ENCODE measurements around a stretch of chr21.

DNA sequence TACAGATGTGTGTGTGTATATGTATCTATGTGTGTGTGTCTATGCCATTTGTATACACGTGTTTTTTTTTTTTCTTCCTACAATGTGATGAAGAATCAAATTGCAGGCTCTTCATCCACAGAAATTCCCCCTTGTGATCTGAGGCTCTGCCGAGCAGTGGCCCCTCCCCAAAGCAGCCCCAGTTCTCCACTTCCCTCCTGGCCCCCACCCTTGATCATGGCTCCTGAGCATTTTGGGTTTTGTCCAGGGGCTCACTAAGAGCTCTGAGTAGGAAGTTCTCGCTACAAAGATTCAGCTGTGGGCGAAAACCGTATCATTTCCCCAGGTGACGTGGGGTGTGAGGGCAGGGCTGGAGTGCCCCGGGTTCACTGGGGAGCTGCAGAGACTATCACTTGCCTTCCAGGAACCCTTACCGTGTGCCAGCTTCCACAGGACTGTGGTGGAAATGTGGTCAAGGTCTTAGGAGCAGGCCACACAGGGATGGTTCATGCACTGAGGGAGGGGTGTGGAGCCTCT, 35.7 kb downstream of the RSPH1 start:
- PRO-cap, 3 experiments, result no peak in any of the 3 experiments
- RAMPAGE, long total RNA, 2 experiments, result no peak in any of the 2 experiments
- RRBS, result no CpG with 5 or more reads among the region's 8 CpGs

GRCh38 chr21:42461715-42462409, 34.2 kb downstream of the RSPH1 start:
- PRO-cap, 3 experiments, result no peak in any of the 3 experiments
- RAMPAGE, long total RNA, 2 experiments, result no peak in any of the 2 experiments
- RRBS, result no CpG with 5 or more reads among the region's 6 CpGs

DNA sequence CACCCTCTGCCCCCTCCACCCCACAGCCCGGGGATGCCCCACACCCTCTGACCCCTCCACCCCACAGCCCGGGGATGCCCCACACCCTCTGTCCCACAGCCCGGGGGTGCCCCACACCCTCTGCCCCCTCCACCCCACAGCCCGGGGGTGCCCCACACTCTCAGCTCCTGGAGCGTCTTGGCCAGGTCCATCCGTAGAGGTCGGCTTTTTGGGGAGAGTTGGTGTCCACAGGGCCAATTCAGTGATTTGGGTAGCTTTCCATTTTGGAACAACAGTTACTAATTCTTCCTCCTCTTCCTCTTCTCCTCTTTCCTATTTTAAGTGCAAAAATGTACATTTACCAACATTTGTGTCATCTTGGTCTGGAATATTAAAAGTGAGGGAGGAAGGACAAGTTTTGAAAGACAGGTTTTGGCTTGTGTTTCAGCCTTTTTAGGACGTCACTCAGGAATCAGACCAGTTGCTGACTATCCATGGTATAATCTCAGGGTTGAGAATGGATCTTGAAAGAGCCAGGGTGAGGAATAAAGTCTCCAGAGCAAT, 18.8 kb downstream of the RSPH1 start:
- PRO-cap, 3 experiments, result no peak in any of the 3 experiments
- RAMPAGE, long total RNA, 2 experiments, result no peak in any of the 2 experiments
- RRBS, result no CpG with 5 or more reads among the region's 8 CpGs

- PRO-cap, 3 experiments, result no peak in any of the 3 experiments
- RAMPAGE, long total RNA, 2 experiments, result no peak in any of the 2 experiments
- RRBS, result no CpG with 5 or more reads among the region's 7 CpGs
Observed at GRCh38 chr21:42525343-42525753, 11.7 kb downstream of the SLC37A1 start.

- PRO-cap, 3 experiments, result no peak in any of the 3 experiments
- RAMPAGE, long total RNA, 2 experiments, result no peak in any of the 2 experiments
- RRBS, result no CpG with 5 or more reads among the region's 16 CpGs
Observed at GRCh38 chr21:42535367-42535843, 21.8 kb downstream of the SLC37A1 start.

GRCh38 chr21:42593136-42593730, 60.2 kb upstream of the PDE9A start:
- PRO-cap, 3 experiments, result no peak in any of the 3 experiments
- RAMPAGE, long total RNA, 2 experiments, result no peak in any of the 2 experiments
- RRBS, result 57% methylated on average over 11 of the region's 25 CpGs

GRCh38 chr21:42593731-42594254, 59.6 kb upstream of the PDE9A start:
- PRO-cap, 3 experiments, result no peak in any of the 3 experiments
- RAMPAGE, long total RNA, 2 experiments, result no peak in any of the 2 experiments
- RRBS, result no CpG with 5 or more reads among the region's 12 CpGs

DNA sequence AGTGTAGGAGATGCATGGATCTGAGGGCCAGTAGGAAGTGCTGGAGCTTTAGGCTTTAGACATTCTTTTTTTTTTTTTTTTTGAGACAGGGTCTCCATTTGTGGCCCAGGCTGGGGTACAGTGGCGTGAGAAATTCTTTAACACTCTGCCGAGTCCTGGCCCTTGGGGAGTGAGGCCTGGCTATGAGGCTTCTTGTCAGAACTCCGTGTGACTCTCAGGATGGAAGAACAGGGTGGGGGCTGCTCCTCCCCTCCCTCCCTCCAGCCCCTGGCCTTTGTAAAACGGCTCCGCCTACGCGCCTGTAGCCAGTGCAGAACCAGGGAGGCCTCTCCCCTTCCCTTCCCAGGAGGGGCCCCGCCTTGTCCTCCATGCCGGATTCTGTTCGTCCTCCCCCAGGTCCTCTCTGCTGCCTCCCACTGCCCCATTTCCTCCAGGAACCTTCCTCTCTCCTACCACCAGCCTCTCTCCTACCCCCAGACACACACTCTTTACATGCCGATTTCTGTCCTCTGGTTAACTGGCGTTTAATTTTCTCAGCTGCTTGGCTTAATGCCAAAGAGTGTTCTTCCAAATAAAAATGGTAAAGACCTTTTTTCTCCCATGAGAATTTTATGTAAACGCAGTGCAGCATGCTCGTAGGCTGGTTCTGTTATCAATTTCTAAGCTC, 21.0 kb downstream of the PDE9A start:
- PRO-cap, 3 experiments, result peak in 3 of 3 experiments; most common plus-strand start position 308 of the sequence (in 3); most common minus-strand start position 171 of the sequence (in 2)
- RAMPAGE, long total RNA, 2 experiments, result no peak in any of the 2 experiments
- RRBS, result no CpG with 5 or more reads among the region's 14 CpGs

- PRO-cap, 3 experiments, result no peak in any of the 3 experiments
- RAMPAGE, long total RNA, 2 experiments, result no peak in any of the 2 experiments
- RRBS, result no CpG with 5 or more reads among the region's 9 CpGs
Observed at GRCh38 chr21:43091910-43092476, 15.4 kb downstream of the U2AF1 start.

DNA sequence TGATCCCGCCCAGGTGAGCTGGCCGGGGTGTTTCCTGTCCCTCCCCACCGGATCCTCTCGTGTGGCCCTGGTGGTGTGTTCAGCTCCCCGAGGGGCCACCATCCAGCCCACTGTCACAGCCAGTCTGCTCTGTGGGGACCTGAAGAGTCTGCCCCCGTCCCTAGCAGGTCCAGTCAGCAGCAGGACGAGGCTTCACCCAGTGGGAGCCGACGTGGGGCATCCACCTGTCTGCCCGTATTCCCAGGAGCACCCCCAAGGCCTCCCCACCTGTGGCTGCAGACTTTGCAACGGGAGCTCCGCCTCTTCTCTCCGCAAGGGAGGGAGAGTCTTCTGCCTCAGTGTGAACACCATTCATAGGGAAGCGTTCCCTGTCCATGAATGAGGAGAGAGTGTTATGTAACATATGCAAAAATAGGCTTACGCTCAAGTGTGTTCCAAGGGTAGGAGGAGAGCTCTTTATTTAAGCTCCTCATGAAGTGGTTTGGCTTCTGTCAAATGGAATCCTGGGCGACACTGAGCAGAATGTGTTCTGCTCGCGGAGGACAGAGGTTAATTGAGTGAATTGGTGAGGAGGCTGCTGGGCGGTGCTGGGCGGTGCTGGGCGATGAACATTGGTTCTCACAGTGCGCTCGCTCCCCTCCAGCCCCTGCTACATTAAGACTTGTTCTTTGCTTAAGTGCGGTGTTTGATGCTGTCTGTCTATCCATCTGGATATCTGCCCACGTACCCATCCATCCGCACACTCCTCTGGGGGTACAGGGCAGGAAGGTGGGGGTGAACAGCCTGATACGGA, 109.0 kb downstream of the CRYAA start:
- PRO-cap, 3 experiments, result no peak in any of the 3 experiments
- RAMPAGE, long total RNA, 2 experiments, result no peak in any of the 2 experiments
- RRBS, result 71% methylated on average over 2 of the region's 27 CpGs

DNA sequence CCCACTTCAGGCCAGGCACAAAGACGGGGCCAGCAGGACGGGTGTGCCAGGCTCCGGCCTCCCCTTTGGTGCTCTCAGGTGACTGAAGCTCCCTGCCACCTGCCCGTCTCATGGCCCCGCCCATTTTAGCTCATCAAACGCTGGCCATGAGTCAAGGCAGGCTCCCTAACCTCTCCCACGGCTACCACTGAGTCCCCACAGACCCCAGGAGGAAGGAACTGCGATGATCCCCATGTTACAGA, 109.6 kb downstream of the CRYAA start:
- PRO-cap, 3 experiments, result no peak in any of the 3 experiments
- RAMPAGE, long total RNA, 2 experiments, result no peak in any of the 2 experiments
- RRBS, result no CpG with 5 or more reads among the region's 8 CpGs

DNA sequence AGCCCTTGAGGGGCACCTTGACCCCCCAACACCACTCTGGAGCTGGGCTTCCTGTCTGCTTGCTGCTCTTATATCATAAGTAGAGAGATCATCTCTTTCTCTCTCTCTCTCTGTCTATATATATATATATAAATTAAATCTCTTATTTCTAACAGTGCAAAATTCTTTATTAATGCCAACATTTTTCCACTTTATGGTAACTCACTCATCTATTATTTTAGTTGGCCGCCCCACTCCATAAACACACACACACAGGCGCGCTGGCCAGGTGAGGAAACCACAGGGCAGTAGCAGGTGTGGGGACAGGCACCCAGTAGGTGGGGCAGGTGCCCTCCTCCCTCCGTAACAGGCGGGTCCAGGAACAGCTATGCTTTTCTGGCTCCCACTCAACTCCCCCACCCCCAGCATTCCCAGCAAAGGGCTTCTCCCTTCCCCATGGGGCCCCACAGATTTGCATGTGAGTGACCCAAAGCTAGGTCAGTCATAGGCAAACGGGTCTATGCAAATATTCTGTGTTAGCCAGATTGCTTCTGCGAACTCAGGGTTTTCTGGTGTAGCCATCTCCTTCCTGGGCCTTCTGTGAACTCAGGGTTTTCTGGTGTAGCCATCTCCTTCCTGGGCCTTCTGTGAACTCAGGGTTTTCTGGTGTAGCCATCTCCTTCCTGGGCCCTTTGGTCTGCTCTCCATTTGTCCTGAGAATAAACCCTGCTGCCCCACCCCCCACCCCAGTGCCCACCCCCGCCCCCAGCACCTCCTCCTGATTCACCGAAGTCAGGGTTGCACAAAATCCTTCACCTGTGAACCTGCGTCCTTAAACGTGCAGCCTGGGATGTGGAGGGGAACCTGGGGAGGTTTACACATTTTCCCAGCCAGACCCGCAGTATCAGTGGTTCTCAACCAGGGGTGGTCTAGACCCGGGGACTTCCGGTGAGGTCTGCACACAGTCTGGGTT, 114.1 kb downstream of the SIK1 start:
- PRO-cap, 3 experiments, result no peak in any of the 3 experiments
- RAMPAGE, long total RNA, 2 experiments, result no peak in any of the 2 experiments
- RRBS, result no CpG with 5 or more reads among the region's 14 CpGs

DNA sequence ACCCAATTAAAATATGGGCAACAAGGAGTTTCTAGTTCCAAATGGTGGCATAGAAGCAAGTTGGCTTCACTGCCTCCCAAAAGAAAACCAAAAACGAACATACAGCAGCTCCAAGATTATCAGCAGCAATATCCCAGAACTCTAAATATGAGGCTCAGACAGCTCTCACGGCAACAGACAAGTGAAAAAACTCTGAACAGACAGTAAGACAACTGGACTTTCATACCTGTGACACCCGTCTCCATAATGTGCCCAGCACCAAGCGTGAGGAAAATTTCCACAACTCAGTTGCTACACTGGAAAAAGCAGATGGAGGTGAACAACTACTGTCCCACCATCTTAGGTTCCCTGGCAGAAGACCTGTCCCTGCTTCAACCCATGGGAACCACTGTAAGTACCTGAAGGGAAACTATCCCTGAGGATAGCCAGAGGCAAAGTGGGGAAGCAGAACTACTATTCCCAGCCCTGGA, 39.9 kb downstream of the HSF2BP start:
- PRO-cap, 3 experiments, result no peak in any of the 3 experiments
- RAMPAGE, long total RNA, 2 experiments, result no peak in any of the 2 experiments
- RRBS, result no CpG with 5 or more reads among the region's 4 CpGs

DNA sequence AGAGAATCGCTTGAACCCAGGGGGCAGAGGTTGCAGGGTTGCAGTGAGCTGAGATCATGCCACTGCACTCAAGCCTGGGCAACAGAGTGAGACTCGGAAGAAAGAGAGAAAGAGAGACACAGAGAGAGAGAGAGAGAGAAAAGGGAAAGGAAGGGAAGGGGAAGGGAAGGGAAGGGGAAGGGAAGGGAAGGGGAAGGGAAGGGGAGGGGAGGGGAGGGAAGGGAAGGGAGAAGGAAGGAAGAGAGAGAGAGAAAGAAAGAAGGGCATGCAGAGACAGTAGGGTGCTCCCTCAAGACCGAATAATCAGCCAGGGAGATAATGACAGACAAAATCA, 6.3 kb downstream of the HSF2BP start:
- PRO-cap, 3 experiments, result peak in 2 of 3 experiments; most common plus-strand start position 241 of the sequence (in 2)
- RAMPAGE, long total RNA, 2 experiments, result no peak in any of the 2 experiments
- RRBS, result no CpG with 5 or more reads among the region's 3 CpGs

DNA sequence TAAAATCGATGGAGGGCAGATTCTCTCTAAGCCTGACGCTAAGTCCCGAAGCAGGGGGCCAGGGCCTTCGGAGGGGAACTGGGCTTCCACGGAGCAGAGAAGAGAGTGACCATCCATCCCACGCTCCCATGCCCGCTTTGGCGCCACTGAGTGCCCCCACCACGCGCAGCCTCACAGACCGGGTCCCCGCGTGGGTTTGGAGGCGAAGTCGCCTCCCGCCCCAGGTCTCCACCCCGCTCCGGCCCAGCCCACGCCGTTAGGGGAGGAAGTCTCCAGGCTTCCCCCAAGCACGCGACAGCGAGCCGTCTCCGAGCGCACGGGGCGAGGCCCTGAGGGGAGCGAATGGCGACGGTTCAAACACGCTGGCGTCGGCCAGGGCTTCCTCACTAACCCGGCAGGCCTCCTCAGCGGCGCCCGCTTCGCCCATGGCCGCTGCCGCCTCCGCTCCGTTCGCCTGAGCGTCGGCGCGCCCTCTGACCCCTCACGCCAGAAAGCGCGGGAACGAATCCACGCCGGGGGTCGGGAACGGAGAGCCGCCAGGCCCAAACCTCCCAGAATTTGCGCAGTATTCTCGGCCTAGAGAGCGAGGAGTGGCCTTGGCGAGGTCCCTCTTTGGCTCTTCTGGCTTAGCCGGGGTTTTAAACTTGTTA, 1.5 kb downstream of the HSF2BP start:
- PRO-cap, 3 experiments, result peak in 3 of 3 experiments; most common plus-strand start position 296 of the sequence (in 1); most common minus-strand start position 456 of the sequence (in 3)
- RAMPAGE, long total RNA, 2 experiments, result start-site peak on the minus strand in 2 of 2 experiments, centred at positions 456 to 464 of the sequence, 822 to 1,748 reads per replicate
- RRBS, result 26% methylated on average over 19 of the region's 62 CpGs

DNA sequence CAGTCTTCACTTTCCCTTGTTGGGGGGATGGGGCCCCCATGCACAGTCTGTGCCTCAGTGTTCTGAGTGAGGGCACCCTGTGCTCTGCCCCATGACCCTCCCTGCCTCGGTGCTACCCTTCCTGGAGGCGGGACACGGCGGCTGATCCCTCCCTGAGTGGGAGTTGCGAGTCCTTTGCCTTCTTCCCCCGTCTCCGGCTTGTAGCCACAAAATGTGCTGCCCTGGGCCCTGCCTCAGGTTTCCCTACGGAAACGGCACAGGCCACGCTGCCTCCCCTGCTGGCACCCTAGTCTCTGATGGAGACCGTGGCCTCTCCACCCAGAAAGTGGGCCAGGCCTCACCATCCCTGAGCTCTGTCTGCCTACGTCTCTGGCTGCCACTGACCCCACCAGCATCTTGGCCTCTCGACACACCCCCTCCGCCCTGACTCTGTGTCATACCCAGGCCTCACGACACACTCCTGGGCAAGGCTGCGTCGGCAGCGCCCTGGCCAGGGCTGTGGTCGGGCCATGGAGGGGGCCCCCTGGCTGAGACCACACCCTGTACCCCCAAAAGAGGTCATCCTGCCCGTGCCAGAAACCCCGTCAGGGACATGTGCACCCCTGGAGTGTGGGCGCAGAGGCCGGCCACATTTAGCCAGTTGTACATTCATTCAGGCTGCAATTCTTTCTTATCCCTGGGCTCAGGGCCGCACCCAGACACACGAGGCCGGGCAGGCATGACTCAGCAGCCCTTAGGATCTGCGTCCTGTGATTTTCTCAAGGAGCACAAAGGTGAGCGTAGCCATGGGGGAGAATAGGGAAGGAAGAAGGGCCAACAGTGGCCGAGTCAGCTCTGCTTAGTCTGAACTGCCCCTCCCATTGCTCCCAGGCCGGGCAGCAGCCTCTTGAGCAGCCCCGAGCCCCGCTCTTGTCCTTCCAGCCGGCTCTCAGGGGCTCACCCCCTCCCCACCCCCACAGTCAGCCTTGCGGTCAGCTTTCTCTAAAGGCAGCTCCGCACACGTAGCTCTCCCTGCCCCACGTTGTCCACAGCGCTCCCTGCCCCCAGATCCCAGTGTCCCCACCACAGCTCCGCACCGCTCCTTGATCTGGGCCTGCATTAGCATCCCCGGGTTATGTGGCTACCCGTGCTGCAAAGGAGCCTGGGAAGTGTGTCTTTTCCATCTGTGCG, 8.1 kb downstream of the CSTB start:
- PRO-cap, 3 experiments, result no peak in any of the 3 experiments
- RAMPAGE, long total RNA, 2 experiments, result no peak in any of the 2 experiments
- RRBS, result 39% methylated on average over 8 of the region's 43 CpGs

- PRO-cap, 3 experiments, result no peak in any of the 3 experiments
- RAMPAGE, long total RNA, 2 experiments, result no peak in any of the 2 experiments
- RRBS, result 89% methylated on average over 3 of the region's 25 CpGs
Observed at GRCh38 chr21:43773853-43774787, 2.0 kb downstream of the CSTB start.

DNA sequence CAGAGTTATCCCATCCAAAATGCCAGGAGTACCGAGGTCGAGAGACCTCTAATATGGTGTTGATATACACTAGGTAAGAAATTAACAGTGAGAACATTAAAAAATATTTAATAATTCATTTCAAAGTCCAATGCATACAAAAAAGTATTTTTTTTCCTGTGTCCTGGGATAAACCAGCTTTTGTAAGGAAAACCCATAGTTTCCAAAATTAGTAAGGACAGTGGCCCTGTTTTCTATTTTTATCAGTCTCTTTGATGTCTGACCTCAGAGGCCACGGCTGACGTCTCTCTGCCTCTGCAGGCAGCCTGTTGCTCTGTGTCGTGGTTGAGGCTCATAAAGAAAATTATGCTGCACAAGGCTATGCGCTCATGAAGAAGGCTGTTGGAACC, 48.8 kb downstream of the AGPAT3 start:
- PRO-cap, 3 experiments, result no peak in any of the 3 experiments
- RAMPAGE, long total RNA, 2 experiments, result no peak in any of the 2 experiments
- RRBS, result no CpG with 5 or more reads among the region's 6 CpGs

DNA sequence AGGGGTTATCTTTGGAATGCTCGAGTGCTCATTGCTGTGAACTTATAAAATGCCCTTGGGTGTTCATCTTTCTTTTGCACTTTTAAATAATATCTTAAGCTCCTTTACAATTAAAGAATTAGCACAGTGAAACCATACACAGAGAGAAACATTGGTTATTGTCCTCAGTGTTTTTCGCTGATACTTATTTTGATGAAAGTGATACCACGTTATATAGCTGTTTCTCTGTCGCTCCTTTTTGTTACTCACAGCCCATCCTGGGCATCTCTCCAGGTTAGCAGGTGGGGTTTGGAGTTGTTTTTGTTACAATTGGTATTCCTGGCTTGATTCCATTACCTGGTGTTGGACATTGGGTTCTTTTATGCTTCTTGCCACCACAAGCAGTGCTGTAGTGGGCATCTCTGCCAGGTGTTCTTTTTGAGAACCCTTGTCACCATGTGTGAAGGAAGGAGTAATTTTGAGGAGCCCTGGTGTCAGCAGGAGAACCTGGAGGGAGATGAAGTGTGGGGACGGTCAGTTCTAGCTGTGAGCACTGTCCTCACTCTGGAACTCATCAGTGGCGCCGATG, 47.5 kb downstream of the TRAPPC10 start:
- PRO-cap, 3 experiments, result no peak in any of the 3 experiments
- RAMPAGE, long total RNA, 2 experiments, result no peak in any of the 2 experiments
- RRBS, result no CpG with 5 or more reads among the region's 7 CpGs

- PRO-cap, 3 experiments, result no peak in any of the 3 experiments
- RAMPAGE, long total RNA, 2 experiments, result no peak in any of the 2 experiments
- RRBS, result no CpG with 5 or more reads among the region's 18 CpGs
Observed at GRCh38 chr21:44065201-44065858, 41.9 kb upstream of the PWP2 start.